ENCODE measurements around a stretch of chr5.

DNA sequence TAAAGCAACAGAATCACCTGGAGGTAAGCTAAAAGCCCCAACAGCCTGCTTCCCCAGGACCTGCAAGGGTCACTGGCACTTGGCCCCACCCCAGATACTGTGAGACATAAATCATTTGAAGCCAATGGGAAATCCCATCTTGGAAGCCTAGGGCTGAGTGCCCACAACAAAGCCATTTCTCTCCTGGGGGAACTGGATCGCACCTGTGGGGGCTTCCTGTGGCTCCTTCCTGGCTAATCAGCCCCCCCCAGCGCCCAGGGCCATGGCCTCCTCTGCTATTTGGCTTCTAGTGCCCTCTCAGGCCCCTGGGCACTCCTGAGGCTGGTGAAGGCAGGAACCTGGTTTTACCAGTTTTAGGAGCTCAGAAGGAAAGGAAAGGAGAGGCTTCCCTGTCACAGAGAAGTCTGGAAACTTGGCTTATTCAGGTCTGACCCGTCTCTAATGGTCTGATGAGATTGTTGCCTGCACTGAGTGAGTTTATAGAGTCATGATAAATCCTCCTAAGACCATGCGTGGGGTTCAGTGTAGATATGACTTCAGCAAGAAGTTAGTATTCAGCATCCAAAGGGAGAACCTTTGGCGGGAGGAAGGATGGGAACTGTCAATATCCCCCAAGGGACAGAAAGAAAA lies 1.3 kb downstream of the KCNMB1 start:
- PRO-cap: no peak
- RRBS, 2 experiments: no CpG with 5 or more reads among the region's 5 CpGs

- PRO-cap: no peak
- RRBS, 2 experiments: no CpG with 5 or more reads among the region's 3 CpGs
These were observed 755 bp downstream of the KCNMB1 start for GRCh38 chr5:170388408-170388816.

GRCh38 chr5:170631728-170632177 lies 127.9 kb downstream of the KCNIP1 start:
- PRO-cap: no peak
- RRBS, 2 experiments: 12 to 36% methylated on average over 6 of the region's 13 CpGs

DNA sequence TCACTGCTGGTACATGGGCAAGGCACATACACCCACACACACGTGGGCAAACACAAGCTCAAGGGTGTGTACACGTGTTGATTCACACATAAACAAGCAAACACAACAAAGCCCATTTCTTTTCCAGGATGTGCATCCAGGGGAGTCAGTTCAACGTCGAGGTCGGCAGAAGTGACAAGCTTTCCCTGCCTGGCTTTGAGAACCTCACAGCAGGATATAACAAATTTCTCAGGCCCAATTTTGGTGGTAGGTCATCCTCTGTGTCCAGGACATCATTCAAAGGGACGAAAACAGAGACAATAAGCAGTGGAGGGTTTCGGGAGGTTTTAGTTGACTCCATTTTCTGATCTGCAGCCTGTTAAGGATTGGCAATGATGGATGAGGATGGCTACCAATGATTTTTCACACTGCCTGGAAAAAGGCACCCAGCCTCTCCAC lies 5.5 kb downstream of the GABRP start:
- PRO-cap: no peak
- RRBS, 2 experiments: no CpG with 5 or more reads among the region's 7 CpGs

- PRO-cap: no peak
- RRBS, 2 experiments: 4 to 5% methylated on average over 25 to 35 of the region's 67 CpGs
These were observed 1.0 kb downstream of the TLX3 start for GRCh38 chr5:171309877-171310664.

GRCh38 chr5:171391062-171392283 lies 3.8 kb downstream of the NPM1 start:
- PRO-cap: no peak
- RRBS, 2 experiments: no CpG with 5 or more reads among the region's 16 CpGs

DNA sequence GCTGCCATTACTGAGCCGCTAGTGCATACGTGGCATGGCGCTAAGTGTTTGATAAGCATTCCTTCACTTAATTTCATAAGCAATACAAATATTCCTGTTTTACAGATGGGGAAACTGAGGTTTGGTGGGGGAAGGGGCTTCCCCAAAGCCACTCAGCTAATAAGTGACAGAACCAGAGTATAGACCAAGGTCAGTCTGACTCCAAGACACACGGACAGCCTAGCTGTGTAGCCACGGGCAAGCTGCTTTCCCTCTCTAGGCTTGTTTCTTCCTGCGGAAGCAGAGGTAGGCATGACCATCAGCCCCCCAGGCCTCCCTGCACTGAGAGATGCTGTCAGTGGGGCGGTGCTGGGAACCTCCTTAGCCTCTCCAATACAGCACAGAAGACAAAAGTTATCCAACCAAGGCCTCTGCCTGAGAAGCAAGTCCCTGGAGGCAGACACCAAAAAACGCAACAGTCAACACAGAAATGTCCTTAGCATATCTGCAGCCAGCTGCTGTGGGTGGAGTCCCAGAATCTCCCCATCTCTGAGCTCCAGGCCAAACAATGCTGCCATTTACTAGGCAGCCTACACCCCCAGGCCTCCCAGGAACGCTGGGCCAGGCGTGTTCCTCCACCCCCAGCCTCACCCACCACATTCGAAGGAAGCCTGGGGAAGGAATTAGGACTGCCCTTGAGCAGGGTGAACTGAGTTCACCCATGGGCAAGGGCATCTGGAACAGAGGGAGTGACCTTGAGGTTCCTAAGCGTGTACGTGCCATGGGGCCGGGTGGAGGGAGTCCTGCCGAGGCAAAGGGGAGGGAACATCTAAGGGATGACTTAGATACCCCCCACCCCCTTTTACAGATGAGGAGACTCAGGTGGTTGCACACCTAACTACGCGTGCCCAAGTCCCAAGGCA lies 43.8 kb downstream of the STK10 start:
- PRO-cap: no peak
- RRBS, 2 experiments: no CpG with 5 or more reads among the region's 17 CpGs

DNA sequence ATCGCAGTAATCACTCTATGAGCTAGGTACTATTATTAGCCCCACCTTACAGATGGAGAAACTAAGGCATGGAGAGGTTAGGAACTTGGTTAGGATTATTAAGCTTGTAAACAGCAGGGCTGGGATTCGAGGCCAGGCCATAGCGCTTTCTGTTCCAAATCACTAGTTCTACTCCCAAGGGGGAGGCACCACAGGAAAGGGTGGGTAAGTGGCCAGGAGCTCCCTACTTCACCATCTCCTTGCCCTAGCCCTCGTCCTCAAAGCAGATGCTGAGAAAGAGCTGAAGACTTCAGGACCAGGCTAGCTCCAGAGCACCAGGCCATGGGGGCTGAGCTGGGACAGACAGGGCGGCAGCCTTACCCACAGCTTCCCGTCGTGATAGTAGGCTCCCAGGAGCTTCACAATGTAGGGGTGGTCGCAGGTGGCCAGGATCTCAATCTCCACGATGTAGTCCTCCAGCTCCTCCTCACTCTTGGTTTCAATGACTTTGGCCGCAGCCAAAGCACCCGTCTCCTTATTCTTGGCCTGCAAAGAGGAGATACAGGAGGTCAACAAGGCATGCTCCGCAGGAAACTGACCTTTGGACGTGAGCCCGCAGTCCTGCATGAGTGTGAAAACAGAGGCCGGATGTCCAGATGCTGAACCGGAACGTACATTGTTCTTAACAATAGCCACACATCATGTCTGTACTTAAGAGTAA lies 31.6 kb downstream of the STK10 start:
- PRO-cap: no peak
- RRBS, 2 experiments: no CpG with 5 or more reads among the region's 17 CpGs

DNA sequence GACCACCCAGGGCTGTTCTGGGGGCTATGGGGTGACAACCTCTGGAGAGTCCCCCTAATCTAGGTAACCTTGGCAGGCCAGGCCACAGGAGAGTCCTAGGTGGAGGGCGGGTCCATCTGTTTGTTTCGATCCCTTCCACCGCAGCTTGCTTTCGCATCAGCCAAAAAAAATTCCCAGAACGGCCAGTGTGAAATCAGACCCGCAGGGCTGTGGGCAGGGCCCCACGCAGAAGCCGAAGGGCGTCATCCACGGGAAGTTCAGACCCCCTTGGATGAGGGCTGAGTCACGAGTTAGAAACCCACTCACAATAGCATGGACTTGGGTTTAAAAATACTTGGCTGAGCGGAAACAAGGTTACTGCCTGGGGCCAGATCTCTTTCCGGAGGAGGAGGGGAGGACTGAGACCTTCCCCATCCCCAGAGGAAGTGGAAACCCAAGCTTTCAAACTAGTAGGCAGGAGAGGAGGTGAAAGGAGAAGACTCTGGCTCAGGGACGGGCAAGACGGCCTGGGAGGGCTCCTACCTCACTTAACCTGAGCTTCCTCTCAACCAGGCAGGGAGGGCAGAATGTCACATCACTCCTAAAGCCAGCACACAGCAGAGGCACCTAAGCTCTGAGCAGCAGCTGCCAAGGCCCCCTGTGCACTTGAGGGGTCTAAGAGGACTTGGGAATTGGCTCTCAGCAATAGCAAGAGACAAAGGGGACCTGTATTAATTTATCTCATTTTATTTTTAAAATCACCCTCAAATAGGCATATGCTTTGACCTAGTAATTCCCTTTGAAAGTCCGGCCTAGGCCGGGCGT lies 8.4 kb downstream of the STK10 start:
- PRO-cap: no peak
- RRBS, 2 experiments: no CpG with 5 or more reads among the region's 18 CpGs

DNA sequence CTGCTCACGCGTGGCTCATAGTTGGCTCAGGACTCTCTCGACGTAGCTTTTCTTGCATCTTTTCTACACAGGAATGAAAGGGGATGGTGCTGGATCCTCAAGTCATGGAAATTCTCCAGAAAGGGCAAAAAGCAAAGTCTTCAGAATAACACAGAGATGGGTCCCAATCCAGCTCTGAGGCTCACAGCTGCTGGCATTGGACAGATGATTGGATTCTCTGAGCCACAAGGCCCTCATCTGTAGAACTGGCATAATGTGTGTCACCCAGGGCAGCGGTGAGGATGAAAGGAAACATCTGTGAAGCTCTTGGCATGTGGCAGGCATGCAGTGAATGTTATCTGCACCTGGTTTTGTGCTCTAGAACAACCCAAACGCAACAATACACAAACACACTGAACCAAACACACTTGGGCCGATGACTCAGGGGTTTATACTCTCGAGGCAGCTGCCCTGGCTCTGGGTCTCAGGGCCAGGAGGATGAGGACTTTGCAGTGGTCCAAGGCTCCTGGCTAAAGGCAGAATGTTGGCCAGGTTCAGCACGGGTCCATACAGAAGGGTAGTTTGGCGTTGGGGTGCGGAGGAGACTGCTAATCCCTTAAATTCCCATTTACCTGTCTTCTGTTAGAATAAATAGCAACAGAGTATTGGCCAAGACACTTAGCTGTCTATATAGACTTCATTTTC lies 64.1 kb upstream of the UBTD2 start:
- PRO-cap: no peak
- RRBS, 2 experiments: no CpG with 5 or more reads among the region's 11 CpGs

DNA sequence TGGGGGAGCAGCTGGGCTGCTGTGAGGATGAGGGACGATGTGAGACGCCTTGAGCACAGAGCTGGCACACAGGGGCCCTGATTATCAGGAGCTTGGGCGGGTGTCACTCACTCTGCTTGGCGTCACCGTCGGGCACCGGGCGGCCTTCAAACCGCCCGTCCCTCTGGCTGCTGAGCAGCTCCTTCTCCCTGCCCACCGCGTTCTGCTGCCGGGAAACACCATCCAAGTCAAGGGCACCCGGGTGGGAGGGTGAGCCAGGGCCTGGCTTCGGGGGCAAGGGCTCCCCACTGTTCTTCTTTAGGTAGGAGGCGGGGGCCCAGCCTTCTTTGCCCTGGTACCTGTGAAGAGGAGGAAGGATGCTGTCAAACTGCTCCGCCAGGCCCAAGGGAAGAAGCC lies 66.7 kb upstream of the UBTD2 start:
- PRO-cap: no peak
- RRBS, 2 experiments: 94 to 97% methylated on average over 7 of the region's 17 CpGs

DNA sequence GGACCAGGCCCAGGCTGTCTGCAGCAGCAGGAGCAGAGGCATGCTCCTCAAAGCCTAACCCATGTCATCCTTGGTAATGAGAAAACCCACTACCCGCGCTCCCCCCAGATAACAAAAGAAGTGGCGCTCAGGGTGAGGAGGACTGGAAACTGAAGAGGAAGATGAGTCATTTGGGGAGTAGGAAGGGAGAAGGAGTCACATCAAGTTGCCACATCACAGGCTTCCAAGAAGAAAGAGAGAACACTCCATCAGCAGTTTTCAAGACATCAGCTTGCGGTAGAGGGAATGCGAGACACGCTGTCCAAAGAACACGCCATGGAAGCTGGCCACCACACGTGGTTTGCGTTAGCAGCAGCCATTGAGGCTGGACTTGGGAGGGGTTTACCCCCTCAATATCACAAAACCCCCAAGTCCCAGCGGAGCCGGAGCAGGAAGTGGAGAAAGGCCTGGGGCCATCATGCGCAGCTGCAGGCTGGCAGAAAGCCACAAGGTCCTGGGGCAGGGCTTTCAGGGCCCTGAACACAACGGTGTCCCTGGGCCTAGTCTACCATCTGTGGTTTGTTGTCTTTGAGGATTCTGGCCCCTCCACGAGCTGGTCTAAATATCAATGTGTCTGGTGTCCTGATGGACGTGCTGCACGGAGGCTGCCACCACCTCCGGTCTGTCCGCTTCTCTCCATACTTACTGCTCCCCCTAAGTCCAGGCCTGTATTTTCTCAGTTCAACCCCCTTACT lies 41.4 kb downstream of the SH3PXD2B start:
- PRO-cap: no peak
- RRBS, 2 experiments: no CpG with 5 or more reads among the region's 18 CpGs

DNA sequence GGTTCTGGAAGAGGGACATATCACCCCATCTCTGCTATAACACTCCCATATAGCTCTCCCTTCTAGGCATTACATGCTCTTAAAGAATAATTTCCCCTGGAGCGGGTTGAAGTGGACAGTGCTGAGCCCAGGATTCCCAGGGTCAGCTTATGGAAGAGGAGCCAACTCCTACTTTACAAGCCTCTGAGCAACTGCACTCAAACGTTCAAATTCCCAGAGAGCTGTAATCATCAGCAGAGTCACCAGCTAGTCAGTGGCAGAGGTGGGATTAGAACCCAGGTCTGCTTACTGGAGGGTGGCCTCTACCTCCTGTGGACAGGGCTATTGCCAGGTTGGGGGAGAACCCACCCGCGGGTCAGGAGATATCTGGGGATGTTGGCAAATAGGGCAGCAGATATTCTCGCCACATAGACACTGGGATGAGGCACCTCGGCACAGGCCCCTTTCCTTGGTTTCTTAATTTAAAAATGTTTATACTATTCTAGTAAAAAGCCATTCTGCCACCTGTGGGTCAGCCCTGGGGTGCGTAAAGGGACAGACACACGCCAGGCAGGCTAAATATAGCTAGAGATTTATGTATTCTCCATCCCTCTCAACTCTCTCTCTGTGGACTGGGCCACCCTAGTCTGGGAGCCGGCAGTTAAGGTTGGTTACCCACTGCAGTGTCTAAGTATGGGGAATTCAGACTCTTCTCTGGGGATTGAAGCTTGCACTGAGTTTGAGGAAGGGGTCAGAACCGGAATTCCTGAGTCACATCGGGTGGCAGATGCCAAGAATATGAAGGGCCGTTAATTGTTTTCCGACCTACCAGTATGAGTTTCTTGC lies 1.7 kb downstream of the NEURL1B start:
- PRO-cap: no peak
- RRBS, 2 experiments: 56% methylated on average over 2 of the region's 13 CpGs; no CpG with 5 or more reads in 1 of the 2 experiments

- PRO-cap: no peak
- RRBS, 2 experiments: no CpG with 5 or more reads among the region's 13 CpGs
These were observed 7.1 kb downstream of the NEURL1B start for GRCh38 chr5:172648010-172648776.

DNA sequence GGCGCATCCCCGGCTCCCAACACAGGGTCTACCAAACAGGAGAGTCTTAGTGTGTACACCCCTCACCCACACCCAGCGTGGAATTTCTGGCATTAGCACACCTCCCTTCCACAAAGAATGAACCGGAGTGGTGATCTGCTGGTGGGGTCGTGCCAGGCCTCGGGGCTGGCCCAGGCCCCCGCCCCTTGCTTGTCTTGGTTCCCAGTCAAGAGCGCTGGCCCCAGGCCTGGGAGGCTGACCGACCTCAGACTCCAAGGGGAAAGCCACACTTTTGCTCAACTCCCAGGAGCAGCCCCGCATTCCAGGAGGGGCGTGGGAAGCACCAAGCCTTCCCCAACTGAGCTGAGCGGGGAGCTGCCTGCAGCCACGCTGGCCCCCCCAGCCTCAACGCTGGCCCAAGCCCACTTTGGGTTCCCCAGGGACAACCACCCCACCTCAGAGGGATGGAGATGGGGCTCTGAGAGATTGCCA lies 55.4 kb downstream of the NEURL1B start:
- PRO-cap: no peak
- RRBS, 2 experiments: 75% methylated on average over 2 of the region's 14 CpGs; no CpG with 5 or more reads in 1 of the 2 experiments

- PRO-cap: no peak
- RRBS, 2 experiments: no CpG with 5 or more reads among the region's 2 CpGs
These were observed 29.6 kb downstream of the DUSP1 start for GRCh38 chr5:172741435-172741769.

DNA sequence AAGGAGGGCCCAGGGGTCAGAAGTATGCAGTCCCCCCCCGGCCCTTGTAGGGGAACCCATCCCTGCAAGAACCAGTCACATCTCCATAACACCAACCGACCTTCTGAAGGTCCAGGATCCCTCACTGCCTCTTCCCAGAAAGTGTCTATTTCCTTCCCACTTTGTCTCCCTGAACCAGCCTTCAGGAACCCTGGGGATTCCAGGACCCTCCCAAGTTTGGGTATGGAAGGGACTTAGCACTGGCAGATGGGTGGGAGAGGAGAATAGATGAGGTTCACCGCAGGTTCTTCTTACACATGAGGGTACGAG lies 7.4 kb downstream of the DUSP1 start:
- PRO-cap: no peak
- RRBS, 2 experiments: no CpG with 5 or more reads among the region's 4 CpGs

- PRO-cap: no peak
- RRBS, 2 experiments: no CpG with 5 or more reads among the region's 17 CpGs
These were observed 7.0 kb downstream of the DUSP1 start for GRCh38 chr5:172763966-172764376.

GRCh38 chr5:172773195-172773770 lies 2.3 kb upstream of the DUSP1 start:
- PRO-cap: no peak
- RRBS, 2 experiments: no CpG with 5 or more reads among the region's 6 CpGs

GRCh38 chr5:172778118-172778913 lies 7.3 kb upstream of the DUSP1 start:
- PRO-cap: no peak
- RRBS, 2 experiments: no CpG with 5 or more reads among the region's 14 CpGs

Measured in astrocyte (in vitro differentiated cells and primary cell).